Daoy (cell line): ENCODE measurements around the genes IPO4, RABGGTA, NFATC4, KHNYN and G2E3.

- RAMPAGE, long total RNA, result no peak
These were observed 644 bp downstream of the FITM1 start for GRCh38 chr14:24130867-24131739.

GRCh38 chr14:24188478-24189292 is at the start of gene IPO4:
IPO4 (minus strand) TSS chr14:24188816.
- RAMPAGE, long total RNA, result no peak

DNA sequence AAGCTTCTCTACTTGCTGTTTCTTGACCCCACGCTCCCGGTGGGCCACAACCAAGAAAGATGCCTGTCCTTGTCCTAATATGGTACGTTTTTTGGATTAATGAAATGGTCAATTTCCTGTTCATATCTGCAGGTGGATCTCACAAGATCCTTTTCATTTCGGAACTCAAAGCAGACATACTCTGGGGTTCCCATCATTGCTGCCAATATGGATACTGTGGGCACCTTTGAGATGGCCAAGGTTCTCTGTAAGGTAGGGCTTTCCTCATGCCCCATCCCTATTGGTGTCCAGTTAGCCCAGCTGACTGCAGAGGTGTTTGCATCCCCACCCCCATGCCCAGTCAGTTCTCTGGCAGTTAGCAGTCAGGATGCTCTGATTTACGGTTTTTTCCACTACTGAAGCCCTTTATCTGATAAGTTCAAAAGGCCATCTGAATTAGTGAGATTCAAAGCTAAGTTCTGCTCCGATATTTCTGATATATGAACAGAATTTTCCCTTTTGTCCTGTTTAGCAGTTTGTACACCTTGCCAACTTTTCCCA is 688 bp downstream of the GMPR2 start:
- RAMPAGE, long total RNA, result no peak

DNA sequence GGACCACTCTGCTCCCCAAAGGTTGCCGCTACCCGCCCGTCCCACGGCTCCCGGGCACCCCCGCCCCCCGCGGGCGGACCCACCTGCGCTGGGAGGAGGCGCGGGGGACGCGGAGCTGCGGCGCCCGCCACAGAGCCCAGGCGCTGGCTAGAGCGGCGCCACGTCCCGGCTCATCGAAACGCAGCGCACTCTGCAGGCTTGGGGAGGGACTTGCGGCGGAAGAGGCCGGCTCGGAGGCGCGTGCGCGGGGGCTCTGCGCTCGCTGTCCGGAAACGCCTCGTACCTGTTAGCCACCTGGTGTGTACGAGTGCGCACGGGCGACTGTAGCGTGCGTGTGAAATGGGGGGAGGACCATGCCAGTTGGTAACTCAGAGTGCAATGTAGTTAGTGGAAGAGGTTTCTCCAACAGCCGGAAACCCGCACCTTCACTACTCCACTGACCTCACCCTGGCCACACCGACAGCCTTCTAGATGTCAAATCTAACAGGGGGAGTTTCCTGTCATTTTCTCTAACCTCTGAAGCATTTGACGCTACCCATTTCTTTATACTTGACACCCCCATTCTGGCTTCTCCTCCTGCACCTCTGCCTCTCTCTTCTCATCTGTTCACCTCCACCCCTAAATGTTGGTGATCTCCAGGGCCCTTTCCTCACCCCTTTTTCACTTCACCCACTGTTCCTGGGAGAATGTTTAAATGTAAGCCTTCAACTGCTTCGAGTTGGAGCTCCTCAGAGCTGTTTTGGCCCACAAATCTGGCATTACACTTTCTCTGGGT is at the start of gene RABGGTA:
TSS of gene RABGGTA (minus strand) at position 194 of the 775 bp plus-strand sequence.
- RAMPAGE, long total RNA, result no peak

DNA sequence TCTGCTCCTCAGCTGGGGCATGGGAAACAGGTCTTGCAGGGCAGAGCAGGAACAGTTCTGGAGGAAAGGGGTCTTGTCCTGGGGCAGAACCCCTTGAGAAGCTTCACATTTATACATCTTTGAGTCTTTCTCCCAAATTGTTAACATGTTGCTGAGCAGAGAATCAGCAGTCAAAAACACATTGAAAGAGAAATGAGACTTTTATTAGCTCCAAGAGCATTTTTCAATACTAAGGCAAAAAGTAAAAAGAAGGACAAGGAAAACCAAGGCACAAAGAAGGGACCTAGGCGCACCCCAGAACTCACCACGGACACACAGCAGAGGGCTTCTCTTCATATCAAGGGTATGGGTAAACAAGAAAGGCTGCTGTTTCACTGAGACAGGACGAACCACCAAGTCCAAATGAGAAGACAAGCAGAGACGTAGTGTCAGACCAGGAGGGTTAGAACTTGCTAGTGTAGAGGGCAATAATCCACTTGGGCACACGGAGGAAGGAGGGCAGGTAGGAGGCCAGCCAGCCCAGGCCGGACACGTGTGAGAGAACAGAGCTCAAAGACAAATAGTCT is 9.1 kb downstream of the DHRS1 start:
- RAMPAGE, long total RNA, result no peak

DNA sequence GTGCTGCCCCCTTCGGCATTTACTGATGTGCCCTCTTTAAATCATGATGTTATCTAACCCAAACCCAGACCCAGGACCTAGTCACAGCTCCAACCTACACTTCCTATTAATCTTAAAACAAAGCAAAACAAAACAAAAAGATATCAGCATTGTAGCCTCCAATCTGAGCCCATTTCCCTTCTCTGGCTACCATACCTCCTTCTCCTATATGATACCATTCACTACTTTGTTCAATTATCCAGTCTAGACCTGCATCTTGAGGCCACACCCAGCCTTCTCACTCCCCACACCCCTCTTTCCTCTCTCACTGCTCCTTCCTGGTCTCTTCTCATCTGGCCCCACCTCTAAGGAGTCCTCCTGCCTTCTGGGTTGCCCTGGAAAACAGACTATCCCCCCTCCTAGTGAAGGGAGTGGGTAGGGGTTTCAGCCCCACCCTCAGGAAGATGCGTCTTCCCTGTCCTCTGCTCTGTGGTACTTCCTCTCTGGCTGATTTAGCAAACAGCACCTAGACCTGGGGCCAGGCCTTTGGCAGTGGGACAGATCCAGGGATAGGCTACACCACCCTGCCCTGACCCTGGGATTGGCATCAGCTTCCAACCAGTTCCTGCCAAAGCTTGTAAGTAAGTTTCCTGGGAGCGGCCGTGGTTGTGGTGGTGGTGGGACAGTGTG is 3.2 kb downstream of the LTB4R start:
- RAMPAGE, long total RNA, result no peak

DNA sequence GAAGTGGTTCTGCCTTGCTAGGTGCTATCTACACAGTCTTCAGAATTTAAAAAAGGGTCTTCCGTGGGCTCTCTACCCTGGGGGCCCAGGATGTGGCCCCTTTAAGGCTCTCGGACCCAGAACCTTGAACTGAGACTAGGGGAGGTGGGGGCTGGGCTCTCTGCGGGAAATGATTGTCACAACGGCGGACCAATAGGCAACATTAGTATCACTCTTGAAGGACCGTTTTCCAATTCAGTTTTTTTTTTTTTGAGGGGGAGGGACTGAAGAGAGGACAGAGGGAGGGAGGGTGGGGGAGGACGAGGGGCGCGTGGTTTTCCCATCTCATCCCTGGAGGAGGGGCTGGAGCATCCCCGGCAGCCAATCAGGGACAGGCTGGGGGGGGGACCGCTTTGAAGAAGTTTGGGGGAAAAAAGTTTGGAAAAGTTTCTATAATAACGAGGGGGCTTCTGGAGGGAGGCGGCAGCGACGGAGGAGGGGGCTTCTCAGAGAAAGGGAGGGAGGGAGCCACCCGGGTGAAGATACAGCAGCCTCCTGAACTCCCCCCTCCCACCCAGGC is at the start of gene NFATC4:
TSS of gene NFATC4 (plus strand) at position 430 of the 559 bp plus-strand sequence.
- RAMPAGE, long total RNA, result no peak

DNA sequence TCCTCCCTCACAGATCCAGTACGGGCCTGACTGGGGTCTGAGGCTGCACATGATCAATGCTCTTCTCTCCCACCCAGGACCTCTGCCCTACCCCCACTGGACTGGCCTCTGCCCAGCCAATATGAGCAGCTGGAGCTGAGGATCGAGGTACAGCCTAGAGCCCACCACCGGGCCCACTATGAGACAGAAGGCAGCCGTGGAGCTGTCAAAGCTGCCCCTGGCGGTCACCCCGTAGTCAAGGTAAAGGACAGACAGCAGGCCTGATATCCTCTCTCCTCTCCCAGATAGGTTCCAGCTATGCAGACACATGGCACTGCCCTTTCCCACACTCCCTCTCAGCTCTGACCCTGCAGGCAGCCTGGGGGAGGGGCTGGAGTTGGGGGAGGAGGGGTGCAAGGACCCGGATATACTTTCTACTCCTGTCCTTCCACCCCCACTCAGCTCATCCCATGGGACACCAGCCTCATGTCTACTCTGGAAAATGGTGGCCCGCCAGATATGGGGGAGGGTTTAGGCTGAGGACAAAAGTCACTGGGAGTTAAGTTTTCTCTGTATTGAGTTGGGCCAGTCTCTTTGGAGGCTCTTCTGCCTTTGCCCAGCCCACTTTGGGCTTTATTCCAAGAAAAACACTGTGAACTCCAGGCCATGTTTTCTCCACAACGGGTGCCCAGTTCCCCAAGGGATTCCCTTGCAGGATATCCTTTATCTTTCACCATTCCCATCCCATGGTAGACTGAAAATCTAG is 4.6 kb downstream of the NFATC4 start:
- RAMPAGE, long total RNA, result no peak

DNA sequence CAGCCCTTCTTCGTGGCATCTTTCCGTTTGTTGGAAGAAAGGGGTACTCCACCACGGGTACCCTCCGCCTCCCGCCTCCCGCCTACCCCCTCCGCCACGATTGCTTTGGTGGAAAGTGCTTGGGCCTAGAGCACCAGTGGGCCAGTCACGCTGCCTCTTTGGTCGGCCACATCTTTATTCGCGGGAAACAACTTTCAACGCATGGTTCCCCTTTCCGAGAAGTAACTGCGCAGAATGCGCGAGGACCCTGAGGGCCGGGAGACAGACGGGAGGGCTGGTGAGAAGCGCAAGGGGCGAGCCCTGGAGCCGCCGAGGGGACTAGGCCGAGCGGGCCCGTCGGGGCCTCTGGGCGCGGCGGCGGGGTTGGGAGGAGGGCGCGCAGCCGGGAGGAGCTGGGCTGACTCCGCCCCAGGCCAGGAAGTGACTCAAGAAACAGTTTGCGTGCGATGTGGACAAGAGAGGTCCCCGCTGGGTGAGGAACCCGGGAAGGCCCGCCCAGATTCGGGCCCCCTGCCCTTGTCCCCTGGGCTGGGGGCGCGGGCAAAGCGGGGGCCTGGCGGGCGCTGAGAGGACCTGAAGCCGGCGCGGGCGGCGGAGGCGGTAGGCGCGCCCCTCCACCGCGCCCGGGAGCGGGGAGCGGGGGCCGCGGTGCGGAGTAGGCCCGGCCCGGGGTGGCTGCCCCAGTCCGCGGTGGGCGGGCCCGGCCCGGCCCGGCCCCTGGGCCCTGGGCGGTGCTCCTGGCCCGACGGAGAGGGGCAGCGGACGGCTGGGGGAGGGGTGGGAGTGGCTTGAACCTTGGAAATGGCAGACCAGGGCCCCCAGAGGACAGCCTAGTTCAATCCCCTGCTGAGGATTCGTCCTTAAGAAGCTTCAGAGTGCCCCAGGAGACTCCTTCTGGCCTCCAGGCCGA is at the start of gene KHNYN:
TSS of gene KHNYN (plus strand) at position 435 of the 910 bp plus-strand sequence.
- RAMPAGE, long total RNA, result no peak

- RAMPAGE, long total RNA, result no peak
These were observed 24.2 kb downstream of the CMA1 start for GRCh38 chr14:24483843-24484244.

GRCh38 chr14:24595471-24596178 is 13.9 kb downstream of the GZMH start:
- RAMPAGE, long total RNA, result no peak

DNA sequence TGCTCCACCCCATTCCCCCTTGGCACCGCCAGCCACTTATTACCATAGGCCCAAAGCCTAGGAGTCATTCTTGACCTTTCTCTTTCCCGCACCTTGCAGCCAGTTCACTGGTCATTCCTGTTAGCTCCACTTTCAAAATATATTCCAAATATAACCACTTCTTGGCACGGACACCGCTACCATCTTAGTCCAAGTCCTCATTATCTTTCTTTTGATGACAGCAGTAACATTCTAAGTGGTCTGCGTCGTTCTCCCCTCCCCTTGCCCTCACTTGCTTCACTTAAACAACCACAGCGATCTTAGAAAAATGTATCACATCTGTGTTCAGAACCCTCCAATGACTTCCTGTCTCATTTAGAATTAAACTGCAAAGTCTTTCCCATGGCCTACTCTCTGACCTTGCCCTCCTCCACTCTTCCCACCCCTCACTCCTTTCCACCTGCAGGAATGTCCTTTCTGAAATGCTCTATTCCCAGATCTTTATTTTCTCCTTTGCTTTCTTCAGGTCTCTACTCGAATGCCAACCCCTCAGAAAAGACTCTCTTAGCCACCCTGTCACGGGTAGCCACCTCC is 45.7 kb upstream of the GZMB start:
- RAMPAGE, long total RNA, result no peak

DNA sequence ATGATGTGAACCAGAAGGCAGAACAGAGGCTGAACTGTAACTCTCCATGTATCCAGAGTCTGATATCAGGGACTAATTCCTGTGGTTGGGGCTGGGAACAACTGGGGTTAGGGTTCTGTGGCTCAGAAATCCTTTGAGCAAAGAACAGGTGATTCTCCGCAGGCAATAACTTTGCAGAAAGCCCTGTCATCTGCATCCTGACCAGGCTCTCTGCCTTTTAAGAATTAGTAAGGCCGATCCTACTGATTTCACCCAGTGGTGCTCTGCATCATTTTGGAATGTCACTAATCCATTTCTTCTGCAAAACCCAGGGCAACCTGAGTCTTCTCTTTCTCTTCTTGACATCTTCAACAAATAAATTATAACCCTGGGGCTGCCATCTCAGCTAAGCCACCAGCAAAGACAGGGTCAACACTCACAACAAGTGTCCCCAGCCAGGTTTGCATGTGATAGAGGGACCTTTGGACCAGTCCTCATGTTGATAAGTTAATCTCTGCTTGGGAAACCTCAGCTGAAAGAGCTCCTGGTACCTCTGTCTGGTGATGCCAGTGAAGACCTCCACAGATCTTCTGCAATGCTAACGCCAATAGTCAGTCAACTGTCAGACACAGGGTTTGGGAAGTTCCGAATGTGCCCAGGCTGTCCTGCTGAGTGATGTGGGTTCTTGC is 179.6 kb upstream of the GZMB start:
- RAMPAGE, long total RNA, result no peak

- RAMPAGE, long total RNA, result no peak
These were observed 95.4 kb downstream of the STXBP6 start for GRCh38 chr14:24954430-24955059.

DNA sequence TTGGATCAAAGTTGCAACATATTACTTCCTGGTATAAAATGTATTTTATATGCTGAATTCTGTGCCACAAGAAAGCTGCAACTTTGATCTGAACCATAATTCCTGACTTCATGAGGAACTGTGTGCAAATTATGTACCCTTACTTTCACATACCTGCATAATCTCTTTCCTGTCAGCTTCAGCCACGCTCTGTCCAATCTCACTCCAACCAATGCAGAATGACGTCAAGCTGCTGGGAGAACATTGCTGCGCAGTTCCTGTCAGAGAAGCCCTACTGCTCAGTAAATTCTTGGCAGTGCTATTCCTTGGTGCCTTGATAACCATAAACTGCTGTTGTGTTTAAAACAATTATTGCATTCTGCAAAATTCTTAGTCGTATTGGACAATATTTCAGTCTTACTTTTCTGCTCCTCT is 274.7 kb upstream of the NOVA1 start:
- RAMPAGE, long total RNA, result no peak

DNA sequence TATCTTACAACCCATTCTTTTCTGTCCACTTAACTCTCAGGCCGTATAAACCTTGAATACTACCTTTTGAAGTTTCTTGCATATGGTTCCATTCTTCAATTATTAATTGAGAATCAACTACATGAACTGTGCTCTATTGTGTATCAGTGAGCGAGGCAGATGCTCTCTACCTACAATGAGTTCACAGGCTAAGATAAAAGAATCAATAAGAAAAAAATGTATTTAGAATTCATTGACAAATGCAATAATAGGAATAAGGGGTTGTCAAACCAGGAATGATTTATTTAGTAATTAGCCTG is 831.0 kb upstream of the NOVA1 start:
- RAMPAGE, long total RNA, result no peak

- RAMPAGE, long total RNA, result no peak
These were observed 321.8 kb downstream of the PRKD1 start for GRCh38 chr14:29605933-29606197.

- RAMPAGE, long total RNA, result no peak
These were observed 289.2 kb downstream of the PRKD1 start for GRCh38 chr14:29638238-29639029.

- RAMPAGE, long total RNA, result no peak
These were observed 84.8 kb upstream of the G2E3 start for GRCh38 chr14:30473922-30474771.

GRCh38 chr14:30558705-30559558 is at the start of gene G2E3:
G2E3 (plus strand) TSS chr14:30559158.
- RAMPAGE, long total RNA, result start-site peak on the plus strand at chr14:30559142-30559201, 315 and 55 reads in 2 replicates